Right cardiac atrium (tissue), 1 donor: ENCODE data around the genes TRAFD1 and RPL6.

DNA sequence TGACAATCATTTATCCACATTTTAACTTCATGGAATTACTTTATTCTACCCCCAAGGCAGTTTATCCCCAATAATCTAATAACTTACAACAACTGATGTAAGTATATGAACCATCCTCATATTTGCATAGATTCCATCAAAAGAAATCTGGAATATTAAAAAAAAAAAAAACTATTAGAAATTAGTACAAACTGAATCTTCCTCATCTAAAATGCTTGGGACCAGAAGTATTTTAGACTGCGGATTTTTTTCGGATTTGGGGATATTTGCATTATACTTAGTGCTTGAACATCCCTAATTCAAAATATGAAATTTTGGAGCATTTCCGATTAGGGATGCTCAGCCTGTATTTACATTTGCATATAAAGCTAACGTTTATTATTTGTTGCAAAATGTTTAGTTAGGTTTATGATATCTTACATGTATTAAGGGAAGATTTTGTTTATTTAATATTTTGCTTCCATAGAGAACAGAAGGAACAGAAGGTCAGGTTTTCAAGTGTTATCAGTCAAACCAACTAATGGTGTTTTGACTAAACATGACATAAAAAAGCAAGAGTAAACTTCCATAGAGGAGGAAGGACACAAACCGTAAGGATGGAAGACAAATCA lies 44.9 kb downstream of the ATXN2 start:
- PRO-cap: no peak

DNA sequence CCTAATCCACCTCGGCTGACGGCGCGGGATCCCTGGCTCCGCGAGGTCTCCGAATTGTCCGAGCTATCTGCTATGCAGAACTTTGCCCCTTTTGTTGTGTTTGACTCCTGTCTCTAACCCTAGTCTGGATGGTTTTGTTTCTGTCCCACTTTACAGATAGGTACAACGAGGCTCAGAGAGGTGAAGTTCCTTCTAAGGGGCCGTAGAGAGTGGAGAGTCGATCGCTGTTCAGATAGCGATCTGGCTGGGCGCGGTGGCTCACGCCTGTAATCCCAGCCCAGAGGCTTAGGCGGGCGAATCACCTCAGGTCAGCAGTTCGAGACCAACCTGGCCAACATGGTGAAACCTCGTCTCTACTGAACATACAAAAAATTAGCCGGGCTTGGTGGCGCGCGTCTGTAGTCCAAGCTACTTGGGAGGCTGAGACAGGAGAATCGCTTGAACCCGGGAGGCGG lies 369 bp downstream of the ACAD10 start:
- PRO-cap: no peak

GRCh38 chr12:111715280-111715620 lies 29.4 kb downstream of the ACAD10 start:
- PRO-cap: unidirectional peak, minus-strand start at chr12:111715400

GRCh38 chr12:111841783-111841967 lies 353 bp upstream of the MAPKAPK5 start:
- PRO-cap: bidirectional peak, plus-strand start at chr12:111842228, minus-strand start at chr12:111841917

DNA sequence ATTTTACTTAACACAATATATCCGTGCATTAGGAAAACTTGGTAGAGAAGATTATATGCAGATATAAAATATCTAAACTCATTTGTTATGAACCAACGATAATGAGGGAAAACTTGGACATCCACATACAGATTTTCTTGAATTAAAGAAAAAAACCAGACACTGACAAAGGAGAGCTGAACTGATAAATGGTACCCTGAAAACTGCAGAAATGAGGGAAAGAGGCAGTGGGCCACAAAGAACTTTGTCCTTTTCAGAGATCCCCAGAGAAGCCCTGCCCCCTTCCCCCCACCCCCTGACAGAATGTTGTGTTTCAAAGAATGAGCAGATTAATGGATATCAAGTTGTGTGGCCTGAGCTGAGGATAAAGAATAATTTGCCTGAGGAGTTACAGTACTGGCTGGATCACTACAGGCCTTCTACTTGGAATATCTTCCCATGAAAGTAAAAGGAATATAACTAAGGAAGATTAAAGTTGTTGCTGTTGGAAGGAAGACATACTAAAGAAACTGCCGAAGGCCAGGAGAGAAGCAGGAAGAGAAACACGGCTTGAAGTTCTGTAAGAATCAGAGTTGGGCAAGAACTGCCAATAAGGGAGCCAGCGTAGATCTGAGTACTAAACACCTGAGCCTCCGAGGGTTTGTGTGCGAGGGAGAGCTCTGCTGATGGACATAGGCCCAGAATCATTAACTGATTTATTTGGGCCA lies 56.7 kb downstream of the MAPKAPK5 start:
- PRO-cap: no peak

DNA sequence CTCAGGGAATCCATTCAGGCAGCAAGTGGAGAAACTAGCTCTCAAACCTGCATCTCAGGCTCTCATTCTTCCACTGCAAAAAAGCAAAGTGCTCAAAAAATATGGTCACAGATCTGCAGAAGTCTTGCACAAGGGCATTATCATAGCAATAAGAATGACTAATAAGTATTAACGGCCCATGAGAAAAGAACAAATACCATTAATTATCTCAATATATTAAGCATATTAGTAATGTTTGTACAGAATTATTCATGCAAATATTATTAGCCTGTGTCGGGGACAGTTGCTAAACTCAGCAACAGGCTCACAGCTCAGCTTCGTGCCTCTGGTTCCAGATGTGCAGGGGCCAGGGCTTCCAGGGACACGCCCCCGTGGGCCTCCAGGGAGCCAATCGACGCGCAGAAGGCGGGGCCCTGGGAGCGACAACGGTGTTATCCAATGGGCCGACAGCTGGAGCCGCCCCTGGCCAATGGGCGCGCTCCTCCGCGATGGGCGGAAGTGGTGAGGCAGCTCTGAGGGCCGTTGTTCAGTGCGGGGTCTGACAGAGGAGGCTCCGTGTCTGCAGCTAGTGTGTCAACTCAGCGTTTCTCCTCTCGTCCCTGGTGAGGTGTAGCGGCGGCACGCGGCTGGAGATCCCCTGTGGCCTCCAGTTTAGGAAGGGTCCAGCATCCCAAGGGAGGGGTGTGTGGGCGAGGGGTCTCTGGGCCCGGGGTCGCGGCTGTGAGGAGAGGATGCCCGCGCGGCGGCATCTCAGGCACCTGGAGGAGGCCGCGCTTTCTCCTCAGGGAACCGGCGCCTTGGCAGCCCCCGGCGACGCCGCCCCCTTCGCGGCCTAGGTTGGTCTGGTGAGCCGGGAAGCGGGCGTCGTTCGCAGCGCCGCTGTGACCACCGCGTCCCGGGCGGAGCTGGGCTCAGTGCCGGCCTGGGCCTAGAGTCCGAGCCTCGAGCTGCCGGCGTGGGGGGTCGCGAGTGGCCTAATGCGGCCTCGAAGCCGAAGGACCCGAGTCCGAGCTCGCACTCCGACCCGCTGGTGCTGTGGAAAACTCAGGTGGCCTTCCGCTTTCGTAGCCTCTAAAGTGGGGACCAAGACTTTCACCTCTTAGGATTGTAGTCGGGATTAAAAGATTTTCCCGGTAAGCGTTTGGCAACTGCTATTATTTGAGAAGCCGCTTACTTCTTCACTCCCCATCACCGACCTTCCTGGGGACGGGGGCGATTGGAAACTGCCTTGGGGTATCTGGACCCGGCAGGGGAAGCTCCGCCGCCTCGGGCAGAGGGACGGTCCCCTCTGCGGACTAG lies at the start of gene TRAFD1:
Gene TRAFD1 (plus strand): TSS at position 544 of the 1,299 bp plus-strand sequence.
- PRO-cap: bidirectional peak, plus-strand start at position 544 of the sequence, minus-strand start at position 327 of the sequence

DNA sequence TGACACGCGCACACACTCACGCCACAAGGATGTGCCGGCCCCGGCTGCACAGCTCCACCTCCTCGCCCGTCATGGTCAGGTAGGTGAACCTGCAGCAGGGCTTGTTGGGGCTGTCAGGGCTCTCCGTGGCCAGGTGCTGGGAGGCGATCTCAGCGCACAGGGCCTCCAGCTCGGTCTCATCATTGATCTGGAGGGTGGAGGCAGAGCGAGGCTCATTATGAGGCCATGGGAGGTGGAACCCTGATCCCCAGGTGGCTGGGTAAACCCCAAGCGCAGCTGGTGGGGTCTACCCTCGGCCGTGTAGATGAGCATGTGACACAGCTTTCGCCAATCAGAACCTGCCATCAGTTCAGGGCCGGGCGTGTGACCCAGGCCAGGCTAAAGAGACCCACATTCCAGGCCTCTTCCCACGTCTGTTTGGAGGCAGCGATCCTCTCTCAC lies 38.7 kb downstream of the TRAFD1 start:
- PRO-cap: no peak

- PRO-cap: no peak
These were observed 44.6 kb downstream of the TRAFD1 start for GRCh38 chr12:112169727-112170518.

DNA sequence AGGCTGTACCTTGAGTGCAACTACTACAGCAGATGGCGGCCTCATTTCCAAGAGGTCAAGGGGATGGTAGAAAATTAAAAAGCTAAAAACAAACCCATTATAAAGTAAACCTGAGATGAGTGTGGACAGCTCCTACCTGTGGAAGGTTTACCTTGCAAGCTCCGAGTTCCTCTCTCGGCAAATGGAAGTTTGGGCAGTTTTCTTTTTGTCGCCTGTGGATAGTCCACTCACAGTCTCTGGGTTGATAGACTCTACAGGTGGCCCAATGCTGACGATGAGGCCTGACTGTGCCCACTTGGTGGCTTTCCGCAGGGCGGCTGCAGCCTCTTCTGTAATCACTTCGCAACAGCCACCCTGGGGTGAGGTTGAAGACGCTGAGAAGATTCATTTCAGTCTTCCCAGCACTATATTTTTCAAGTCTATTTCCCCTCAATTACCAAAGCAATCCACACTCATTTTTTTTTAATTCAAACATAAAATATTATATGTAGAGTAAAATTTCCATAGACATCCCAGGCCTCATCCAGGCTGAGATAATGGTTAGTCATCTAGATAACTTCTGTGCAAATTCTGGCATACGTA lies 106.1 kb downstream of the TRAFD1 start:
- PRO-cap: no peak

DNA sequence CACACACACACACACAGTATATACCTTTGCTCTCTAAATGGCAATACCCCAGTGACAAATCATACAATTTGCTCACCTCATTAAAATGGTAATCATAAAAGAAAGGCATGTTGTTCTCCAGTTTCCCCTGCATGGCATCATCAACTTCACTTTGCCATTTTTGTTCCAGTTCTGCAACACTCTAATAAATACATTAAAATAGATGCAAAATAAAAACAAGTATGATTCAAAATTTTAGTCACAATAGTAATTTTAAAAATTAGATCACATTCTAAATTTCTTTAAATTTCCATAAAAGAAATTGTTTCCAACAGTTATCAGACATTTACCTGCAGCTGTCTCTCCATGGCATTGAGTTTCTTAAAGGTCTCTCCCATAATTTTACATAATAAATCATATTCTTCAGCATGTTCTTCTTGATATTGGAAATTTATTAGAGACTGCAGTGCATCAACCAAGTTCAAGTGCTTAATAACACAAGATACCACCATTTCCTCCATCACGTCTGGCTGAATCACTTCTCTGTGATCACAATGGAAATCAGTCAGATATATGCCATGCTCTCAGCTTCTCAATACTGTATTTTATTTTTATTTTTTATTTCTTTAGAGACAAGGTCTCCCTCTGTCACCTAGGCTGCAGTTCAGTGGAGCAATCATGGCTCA lies 122.8 kb downstream of the TRAFD1 start:
- PRO-cap: no peak

GRCh38 chr12:112408015-112408592 lies 1.3 kb downstream of the RPL6 start:
- PRO-cap: no peak

GRCh38 chr12:112408742-112410026 lies at the start of gene RPL6:
TSS of gene RPL6 (minus strand) at chr12:112409605.
- PRO-cap: bidirectional peak, plus-strand start at chr12:112409162, minus-strand start at chr12:112409133; bidirectional peak, plus-strand start at chr12:112409320, minus-strand start at chr12:112409283; bidirectional peak, plus-strand start at chr12:112409707, minus-strand start at chr12:112409605

GRCh38 chr12:112418701-112418869 lies 162 bp upstream of the PTPN11 start:
- PRO-cap: bidirectional peak, plus-strand start at chr12:112418947, minus-strand start at chr12:112418835

DNA sequence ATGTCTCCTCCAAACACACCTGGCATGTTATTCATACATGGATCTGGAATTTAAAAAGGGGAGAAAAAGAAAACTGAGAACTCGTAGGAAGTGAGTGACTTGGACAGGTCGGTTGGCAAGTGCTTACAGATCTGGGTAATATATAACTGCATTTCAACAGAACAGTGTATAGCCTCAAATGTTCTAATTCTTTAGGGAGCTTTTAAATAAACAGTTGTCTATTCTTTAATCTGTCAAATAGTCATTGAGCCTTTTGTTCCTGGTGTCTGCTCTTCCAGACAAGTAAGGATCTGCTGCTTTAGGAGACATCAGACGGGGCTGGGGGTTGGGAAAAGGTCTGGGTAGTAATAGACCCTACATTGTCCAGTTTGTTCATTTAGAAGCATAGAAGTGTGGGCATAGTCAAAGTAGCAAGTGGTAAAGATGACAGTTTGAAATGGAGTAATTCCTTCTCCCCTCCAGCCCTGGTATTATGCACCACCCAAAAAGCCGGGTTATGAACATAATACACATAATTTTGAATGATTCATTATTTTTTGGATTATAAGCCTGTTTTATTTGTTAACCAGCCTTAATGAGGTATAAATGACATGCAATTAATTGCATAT lies 2.0 kb downstream of the PTPN11 start:
- PRO-cap: no peak

- PRO-cap: no peak
These were observed 181.1 kb downstream of the PTPN11 start for GRCh38 chr12:112599887-112600278.

DNA sequence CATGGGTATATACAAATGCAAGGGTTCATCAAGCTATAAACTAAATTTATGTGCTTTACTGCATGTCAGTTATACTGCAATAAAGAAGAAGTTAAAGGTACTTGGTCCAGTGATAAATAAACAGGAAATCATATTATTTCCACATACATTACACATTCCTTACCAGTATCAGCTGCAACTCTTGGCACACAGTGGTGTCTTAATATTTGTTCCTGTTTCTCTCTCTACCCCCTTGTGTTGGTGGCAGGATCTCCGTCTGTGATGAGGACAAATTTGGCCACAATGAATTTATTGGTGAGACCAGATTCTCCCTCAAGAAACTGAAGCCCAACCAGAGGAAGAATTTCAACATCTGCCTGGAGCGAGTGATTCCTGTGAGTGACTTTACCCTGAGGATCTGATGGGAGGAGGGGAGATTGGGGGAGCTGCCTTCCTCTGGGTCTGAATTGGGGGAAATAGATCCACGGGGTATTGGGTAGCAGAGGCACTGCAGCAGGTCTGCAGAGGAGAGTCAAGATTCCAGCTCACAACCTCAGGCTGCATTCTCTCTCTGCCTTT lies 19.1 kb upstream of the OAS1 start:
- PRO-cap: no peak

GRCh38 chr12:113158106-113158632 lies 8.6 kb downstream of the CFAP73 start:
- PRO-cap: no peak

DNA sequence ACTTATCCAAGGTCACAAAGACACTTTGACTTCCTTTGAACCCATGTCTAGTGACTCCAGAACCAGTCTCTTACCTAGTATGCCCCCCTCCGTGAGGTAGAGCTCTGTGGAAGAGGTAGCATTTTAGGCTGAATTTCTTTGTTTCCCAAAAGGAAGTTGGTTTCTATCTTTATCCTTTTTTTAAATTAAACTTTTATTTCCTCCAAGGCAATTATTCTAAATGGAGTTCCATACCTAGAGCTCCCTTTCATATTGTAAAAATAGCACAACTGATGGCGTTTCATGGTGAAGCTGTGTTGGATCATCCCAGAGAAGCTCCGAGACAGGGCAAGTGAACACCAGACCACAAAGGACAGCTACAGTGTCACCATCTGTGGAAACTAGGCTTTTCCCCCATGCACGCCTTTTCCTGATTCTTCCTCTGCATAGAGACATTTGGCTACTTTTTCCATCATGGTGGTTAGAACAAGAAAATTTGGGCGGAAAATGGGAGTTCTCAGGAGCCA lies 12.6 kb downstream of the TPCN1 start:
- PRO-cap: no peak

DNA sequence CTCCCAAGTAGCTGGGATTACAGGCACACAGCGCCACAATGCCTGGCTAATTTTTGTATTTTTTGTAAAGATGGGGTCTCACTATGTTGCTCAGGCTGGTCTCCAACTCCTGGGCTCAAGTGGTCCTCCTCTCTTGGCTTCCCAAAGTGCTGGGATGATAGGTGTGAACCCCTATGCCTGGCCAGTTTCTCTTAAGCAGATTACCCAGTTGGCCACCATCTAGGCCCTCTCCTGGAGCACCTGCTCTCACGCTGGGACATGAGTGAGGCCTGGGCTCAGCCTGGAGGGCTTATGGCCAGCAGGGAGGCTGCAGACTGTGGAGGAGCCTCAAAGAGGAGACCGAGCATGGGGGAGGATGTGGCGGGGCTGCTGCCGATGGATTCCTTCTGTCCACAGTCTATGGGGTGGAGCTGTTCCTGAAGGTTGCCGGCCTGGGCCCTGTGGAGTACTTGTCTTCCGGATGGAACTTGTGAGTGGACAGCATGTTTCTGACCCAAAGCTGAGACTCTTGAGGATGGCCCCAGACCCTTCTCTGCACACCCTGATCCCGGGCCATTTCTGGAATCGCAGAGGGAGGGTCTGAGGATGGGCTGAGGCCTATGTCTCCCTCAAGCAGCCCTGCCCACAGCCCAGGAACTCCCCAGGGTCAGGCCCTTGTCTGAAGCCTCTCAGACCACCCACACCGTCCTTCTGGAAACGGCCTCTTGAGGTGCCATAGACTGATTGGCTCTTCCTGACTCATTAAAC lies 49.2 kb downstream of the SLC8B1 start:
- PRO-cap: no peak

GRCh38 chr12:113413424-113413973 lies 8.7 kb upstream of the SDSL start:
- PRO-cap: no peak